Right ventricle myocardium (tissue), 1 donor: ENCODE measurements around a stretch of chr13.

- PRO-cap, 2 experiments: no peak in any of the 2 experiments
Measured at GRCh38 chr13:30648312-30648955, 30.7 kb downstream of the USPL1 start.

DNA sequence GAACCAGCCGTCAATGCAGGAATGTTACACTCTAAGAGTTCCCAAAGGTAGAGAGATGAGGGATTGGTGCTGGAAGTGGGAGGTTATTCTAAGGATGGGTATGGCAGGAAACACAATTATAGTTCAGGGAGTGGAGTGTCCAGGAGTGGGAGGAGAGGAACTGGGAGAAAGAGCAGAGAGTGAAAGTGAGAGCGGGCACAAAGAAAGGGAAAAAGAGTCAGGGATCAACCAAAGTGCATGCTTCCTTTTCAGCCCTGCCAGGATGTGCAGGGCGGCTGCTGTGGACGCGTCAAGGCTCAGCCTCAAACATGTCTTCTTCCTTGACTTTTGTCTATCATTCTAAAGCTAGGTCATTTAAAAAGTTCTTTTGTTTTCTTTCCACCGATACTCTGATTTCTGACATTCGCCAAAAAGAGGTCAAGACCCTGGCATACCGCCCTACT lies 37.8 kb upstream of the ALOX5AP start:
- PRO-cap, 2 experiments: no peak in any of the 2 experiments

GRCh38 chr13:30824513-30825091 lies 81.5 kb upstream of the MEDAG start:
- PRO-cap, 2 experiments: no peak in any of the 2 experiments

DNA sequence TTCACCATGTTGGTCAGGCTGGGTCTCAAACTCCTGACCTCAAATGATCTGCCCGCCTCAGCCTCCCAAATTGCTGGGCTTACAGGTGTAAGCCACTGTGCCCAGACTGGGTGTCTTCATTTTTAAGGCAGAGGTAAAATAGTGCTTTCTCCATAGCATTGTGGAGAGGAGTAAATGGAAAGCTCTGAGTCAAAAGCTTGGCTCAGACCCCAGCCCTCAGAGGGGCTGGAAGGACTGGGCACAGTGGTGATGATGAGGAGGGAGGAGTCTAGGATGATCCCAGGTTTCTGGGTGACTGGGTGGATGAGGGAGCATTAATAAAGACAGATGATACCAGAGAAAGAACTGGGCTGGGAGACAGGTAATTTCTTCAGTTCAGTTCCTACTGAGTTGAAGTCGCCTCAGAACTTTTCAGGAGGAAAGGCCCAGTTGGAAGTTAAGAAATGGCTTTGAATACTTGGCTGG lies 37.3 kb upstream of the MEDAG start:
- PRO-cap, 2 experiments: no peak in any of the 2 experiments

- PRO-cap, 2 experiments: no peak in any of the 2 experiments
Measured at GRCh38 chr13:31073839-31074609, 87.7 kb downstream of the HSPH1 start.

DNA sequence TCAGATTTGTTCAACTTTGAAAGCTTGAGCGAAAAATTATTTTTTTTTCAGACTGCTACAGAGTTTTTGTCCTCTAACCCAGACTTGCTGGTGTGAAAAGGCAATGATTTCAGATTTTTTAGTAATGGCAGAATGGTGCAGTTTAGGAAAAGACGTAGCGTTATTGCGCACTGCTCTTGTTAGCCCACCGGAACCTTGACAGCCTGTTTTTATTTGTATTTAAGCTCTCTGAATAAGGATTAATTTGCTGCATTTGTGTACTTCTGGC lies 1.2 kb downstream of the B3GLCT start:
- PRO-cap, 2 experiments: no peak in any of the 2 experiments

GRCh38 chr13:32261439-32262348 lies 53.5 kb downstream of the ZAR1L start:
- PRO-cap, 2 experiments: peak in 2 of 2 experiments; most common plus-strand start chr13:32261794 (in 2)

DNA sequence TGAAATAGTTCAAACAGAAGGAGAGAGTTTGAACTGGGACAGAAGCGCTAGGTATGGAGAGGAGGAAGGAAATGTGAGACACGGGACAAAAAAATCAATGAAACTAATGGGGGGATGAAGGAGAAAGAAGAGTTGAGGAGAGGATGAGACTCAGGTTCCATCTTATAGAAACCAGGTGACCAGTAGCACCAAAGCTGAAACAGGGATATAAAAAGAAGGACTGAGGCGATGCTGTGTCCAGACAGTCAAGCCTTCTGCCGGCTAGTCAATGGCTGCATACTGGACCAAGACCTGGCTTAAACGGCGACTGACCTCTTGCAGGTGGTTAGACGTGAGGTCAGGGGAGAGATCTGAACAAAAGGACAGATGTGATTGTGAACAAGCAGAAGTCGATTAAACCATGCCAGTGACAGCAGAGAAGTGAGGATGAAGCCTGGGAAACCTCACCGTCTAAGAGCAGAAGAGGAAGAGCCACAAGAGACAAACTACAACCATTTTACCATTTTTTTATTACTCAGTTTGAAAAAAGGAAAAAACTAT lies 24.4 kb downstream of the ZAR1L start:
- PRO-cap, 2 experiments: no peak in any of the 2 experiments

DNA sequence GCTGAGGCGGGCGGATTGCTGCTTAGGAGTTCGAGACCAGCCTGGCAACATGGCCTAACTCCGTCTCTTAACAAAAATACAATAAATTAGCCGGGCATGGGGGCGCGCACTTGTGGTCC lies 901 bp downstream of the N4BP2L2 start:
- PRO-cap, 2 experiments: no peak in any of the 2 experiments

DNA sequence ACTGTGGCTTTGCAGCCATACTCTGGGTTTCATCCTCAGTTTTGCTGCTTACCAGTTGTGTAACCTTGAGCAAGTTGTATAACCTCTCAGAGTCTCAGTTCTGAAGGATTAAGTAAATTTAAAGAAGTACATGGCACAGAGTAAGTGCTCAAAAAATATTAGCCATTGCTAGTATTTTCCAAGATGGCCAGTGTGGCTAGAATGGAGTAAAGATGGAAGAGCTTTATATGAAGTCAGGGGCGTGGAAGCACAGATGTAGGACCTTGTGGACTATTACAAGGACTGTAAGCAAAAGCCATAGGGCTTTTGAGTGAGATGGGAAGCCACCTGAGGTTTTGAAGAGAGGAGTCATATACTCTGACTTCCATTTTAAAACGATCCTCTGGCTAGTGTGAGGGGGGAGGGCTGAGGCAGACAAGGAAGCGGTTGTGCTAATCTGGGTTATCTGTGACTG lies 203.7 kb downstream of the PDS5B start:
- PRO-cap, 2 experiments: no peak in any of the 2 experiments

DNA sequence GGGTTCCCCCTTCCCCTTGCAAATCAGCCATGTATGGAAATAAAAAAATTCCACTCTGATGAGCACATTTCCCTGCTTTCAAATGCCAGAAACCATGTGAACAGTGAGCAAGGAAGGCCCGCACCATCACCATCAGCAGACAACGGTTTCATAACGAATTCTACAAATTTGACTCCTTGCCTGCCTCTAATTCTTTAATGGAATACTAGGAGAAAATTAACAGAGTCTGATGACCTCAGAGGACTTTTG lies 46.8 kb upstream of the KL start:
- PRO-cap, 2 experiments: peak in 2 of 2 experiments; most common plus-strand start position 103 of the sequence (in 2)

DNA sequence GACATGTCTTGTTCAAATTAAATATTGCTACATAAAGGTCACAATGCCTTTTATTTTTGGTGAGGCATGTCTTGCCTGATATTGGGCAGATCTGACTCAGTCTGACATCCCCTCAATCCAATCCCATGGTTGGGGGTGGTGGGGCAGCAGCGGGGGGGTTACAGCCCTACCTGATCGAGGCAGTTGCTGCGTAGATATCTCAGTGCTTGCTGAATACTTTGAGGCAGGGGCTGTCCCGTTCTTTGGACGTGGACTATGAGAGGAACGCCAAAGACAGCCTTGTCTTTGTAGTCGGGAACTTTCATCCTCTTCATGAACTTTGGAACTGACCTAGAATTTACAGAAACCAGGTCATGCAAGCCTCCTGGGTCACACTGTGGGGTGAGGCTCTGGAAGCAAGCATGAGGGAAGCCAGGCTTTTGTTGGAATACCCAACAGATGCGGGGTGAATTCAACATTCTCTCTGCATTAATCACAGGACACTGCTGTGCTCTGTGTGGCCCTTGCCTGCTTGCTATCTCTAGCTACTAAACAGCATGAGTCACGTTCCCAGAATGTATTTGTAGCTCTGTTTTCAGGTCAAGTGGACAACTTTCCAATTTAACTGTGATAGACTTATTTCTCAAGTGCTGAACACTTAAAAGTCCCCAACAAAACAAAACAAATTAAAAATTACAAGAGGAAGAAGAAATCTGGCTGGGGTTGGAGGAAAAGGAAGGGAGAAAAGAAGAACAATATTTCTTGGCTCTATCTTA lies 109.9 kb downstream of the KL start:
- PRO-cap, 2 experiments: no peak in any of the 2 experiments

- PRO-cap, 2 experiments: peak in 2 of 2 experiments; most common plus-strand start chr13:33204865 (in 2); most common minus-strand start chr13:33204704 (in 1)
Measured at GRCh38 chr13:33204204-33205317, 81.0 kb downstream of the STARD13 start.

DNA sequence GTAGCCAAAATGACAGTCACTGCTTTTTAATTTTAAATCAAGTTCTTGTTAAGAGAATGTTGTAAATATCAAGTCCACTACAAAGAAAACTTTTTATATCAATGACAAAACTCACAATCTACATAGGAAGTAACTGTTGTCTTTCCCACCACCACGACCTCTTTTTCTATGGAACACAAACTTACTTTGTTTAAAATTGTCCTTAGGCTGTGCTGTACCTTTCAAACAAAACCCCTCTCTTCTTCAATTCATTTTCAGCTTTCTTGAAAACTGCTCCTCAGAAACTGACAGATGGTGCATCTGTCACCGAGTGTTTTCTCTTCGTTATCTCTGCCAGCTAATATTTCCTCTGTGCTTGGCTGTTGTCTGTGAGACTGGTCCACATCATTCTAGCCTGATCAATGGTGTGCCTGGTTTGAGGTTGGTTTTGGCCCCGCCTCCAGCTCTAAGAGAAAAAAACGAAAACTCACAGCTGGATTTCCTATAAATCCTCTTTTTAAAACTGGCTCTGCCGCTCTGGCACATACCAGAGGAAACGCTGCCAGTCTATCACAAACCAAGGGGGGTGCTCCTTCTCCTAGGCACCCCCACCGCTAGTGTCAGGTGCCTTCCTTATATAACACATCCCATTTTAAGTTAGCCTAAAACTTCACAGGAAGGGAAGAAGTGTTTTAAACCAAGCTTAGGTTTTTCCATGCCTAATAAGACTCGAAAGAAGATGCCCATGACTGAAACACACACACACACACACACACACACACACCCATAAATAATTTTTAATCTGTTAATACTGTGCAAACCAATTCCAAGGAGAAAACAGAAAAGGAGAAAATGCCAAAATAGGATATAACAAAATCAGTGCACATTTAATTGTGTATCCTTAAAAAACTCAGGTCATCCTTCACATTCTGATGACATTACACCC lies 79.7 kb downstream of the STARD13 start:
- PRO-cap, 2 experiments: no peak in any of the 2 experiments

- PRO-cap, 2 experiments: no peak in any of the 2 experiments
Measured at GRCh38 chr13:33256201-33256803, 29.3 kb downstream of the STARD13 start.

GRCh38 chr13:33447308-33447783 lies 161.8 kb upstream of the STARD13 start:
- PRO-cap, 2 experiments: no peak in any of the 2 experiments

GRCh38 chr13:33494696-33495253 lies 209.2 kb upstream of the STARD13 start:
- PRO-cap, 2 experiments: no peak in any of the 2 experiments

DNA sequence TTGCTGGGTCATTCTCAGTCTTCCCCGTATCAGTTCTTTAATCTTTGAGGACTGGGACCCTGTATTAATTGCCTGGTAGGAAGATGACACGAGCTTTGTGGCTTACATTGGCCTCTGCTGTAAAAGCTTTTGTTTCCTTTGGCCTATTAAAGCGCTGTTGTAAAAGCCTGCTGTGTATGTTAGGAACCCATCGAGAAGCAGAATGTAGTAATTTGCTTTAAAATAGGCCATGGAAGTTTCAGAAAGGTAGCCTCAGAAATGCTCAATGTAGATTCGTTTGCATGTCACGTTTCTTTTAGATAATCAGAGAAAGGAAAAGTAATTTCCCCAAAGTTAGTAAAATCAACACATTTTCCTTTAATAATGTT lies 257.5 kb upstream of the STARD13 start:
- PRO-cap, 2 experiments: no peak in any of the 2 experiments

- PRO-cap, 2 experiments: no peak in any of the 2 experiments
Measured at GRCh38 chr13:33543487-33543930, 258.0 kb upstream of the STARD13 start.

GRCh38 chr13:33728068-33728705 lies 89.8 kb upstream of the RFC3 start:
- PRO-cap, 2 experiments: no peak in any of the 2 experiments